Karpas-422 (cell line): ENCODE data around the gene UBE3C.

- PRO-cap, result no peak
- RAMPAGE, long total RNA, result no peak
These were observed 76.6 kb downstream of the INSIG1 start for GRCh38 chr7:155374320-155374670.

GRCh38 chr7:155414689-155414961 is 43.3 kb upstream of the EN2 start:
- PRO-cap, result no peak
- RAMPAGE, long total RNA, result no peak

GRCh38 chr7:155449112-155449705 is 8.7 kb upstream of the EN2 start:
- PRO-cap, result no peak
- RAMPAGE, long total RNA, result no peak

DNA sequence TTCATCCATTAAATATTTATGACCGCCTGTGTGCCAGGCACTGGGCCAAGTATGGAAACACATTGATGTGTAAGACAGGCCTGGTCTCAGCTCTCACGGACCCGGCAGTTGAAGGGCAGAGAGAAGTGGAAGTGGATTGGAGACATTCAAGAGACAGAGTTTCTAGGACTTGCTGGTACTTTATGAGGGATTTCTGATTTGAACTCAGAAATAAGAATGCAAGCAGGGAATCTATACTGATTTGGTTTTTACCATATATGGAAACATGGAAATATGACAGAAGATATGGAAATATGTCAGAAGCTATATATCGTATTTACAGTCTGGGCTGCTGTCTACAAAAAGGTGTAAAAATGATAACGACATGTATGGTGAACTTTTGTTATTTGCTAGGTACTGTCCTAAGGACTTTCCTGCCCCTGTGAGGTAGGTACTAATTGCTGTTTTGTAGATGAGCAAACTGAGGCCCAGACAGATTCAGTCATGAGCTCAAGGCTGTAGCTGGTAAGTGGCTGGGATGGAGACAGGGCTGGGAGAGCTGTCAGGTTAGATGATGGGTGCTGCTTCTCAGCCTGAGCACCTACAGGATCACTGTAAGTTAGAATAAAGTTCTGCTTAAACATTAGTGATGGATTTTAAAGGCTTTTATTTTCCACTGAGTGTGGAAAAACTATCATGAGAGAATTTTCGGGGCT is 82.0 kb downstream of the SHH start:
- PRO-cap, result no peak
- RAMPAGE, long total RNA, result no peak

GRCh38 chr7:155763491-155764090 is 48.7 kb downstream of the SHH start:
- PRO-cap, result no peak
- RAMPAGE, long total RNA, result no peak

DNA sequence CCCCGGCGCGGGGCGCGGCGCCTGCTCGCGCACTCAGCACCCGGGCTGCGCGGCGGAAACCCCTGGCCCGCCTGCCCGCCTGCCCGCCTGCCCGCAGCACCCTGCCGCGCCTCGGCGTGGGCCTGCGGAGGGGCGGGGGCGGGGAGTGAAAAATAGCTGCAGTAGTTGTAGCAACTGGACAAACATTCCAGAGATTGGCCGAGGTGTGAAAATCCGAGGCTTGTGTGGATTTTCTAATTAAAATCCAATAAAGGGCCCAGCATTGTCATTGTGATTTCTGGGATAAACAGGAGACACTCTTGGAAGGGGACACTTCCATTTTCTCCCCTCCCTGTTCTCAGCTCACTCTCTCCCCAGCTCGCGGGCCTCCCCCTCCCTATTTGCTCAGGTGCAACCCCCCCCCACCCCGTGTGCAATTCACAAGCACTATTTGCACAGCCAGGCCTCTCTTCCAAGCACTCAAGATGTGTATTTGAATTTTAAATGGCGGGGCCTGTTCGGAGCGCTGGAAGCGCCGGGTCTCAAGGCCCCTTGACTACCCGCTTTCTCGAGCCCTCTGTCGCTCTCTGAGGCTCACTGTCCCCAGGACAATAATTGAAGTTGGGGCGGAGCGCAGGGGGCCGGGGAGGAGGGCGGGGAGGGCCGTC is 8.0 kb downstream of the SHH start:
- PRO-cap, result no peak
- RAMPAGE, long total RNA, result no peak

DNA sequence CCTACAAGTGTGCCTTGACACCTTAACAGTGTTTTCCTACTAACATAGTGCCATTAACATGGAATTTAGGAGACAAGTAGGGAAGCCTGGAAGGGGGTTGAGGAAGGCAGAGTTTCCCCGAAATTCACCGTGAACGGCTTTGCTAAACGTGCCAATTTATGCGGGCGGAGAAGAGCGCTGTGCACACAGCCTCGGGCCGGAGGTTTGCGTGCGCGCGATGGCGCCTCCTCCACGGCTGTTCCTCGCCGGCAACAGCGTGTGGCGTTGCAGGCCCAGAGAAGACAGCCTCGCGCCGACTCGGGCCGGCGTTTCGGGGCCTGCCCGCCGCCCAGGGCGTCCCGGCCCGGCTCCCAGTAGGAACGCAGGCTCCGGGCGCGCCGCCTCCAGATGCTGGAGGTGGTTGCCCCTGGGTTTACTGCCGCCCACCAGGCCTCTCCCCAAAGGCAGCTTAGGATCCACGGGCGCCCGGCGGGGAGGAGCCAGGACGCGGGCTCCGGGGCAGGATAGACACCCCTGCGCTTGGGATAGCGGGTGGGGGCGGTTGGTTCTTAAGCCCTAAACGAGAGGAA is 6.8 kb downstream of the SHH start:
- PRO-cap, result no peak
- RAMPAGE, long total RNA, result no peak

DNA sequence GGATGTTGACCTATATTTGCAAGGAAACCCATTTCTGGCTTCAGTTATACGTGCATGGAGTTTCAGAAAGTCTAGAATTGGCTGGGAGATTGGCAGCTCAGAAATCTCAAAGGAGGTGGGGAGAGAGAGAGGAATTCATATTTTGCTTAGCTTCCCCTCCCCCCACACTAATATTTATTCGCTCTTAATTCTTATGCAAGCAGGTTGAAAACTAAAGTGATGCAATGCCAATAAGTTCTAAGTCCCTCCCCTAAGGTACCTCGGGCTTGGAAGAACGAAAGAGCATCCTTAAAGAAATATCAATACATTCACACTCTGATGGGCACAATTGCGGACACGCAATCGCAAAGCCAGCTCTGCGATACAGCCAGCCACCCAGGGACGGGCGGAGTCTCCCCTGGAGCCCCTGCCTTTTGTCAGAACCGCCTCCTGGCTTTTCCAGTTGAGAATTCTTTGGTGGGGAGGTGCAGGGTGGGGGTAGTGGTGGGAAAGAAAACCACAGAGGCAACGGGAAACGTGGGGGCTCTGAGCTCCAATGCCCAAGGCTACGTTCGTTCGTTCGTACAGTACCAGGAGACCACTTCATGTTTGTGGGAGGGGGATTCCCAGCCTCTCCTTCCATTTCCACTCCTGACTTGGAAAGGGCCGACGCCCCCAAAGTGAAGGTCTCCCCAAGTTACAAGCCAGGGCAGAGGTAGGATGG is 1.3 kb downstream of the SHH start:
- PRO-cap, result no peak
- RAMPAGE, long total RNA, result no peak

GRCh38 chr7:155811540-155811939 is 723 bp downstream of the SHH start:
- PRO-cap, result no peak
- RAMPAGE, long total RNA, result no peak

DNA sequence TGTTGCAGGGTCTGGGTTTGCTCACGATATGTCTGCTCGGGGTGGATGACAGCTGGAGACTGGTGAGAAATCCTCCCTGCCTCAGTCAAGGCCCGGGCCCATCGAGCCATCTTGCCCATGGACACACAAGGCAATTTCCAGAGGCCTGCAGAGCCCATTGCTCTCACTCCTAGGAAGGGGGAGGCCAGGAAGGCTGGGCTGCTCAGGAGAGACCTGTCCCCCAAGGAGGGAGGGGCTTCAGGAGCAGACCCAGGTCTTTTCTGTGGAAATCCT is 391.7 kb upstream of the SHH start:
- PRO-cap, result no peak
- RAMPAGE, long total RNA, result no peak

DNA sequence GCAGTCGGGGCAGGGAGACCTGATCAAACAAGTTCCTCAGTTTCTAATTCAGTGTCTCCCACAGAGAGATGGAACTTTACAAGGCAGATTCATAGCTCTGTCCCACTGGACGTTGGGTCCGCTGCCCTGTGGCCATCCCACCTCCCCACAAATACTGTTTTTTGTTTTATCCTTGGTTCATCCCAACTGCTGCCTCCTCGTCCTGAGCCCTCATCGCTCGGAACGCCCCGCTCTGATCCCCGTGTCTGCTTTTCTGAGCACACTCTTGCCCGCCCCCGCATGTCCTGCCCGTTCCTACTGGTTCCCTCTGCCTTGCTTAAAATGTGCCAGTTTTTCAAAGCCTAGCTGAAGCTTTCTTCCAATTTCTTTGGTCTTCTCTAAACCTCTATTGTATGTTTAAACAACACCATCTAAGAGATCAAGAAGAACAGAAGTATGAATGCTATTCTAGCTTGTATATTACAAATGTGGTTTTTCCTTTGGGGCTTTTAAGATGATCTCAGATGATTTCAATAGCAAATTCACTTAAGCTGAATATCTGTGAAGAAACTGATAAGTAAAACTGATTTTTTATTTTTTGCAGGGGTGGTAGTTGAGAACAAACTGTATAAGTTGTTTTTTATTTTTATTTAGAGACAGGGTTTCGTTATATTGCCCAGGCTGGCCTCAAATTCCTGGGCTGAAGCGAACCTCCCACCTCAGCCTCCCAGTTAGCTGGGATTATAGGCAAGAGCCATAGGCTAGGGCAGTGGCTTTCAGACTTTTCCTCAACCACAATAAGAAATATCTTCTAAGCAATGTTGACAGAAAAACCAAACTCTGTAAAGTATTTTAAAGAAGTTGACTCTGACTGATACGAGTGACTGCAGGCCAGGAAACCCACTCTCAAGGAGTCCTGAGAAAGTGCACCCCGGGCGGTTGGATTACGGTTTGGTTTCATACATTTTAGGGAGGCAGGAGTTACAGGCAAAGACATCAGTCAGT is 19.6 kb downstream of the RNF32 start:
- PRO-cap, result no peak
- RAMPAGE, long total RNA, result no peak

DNA sequence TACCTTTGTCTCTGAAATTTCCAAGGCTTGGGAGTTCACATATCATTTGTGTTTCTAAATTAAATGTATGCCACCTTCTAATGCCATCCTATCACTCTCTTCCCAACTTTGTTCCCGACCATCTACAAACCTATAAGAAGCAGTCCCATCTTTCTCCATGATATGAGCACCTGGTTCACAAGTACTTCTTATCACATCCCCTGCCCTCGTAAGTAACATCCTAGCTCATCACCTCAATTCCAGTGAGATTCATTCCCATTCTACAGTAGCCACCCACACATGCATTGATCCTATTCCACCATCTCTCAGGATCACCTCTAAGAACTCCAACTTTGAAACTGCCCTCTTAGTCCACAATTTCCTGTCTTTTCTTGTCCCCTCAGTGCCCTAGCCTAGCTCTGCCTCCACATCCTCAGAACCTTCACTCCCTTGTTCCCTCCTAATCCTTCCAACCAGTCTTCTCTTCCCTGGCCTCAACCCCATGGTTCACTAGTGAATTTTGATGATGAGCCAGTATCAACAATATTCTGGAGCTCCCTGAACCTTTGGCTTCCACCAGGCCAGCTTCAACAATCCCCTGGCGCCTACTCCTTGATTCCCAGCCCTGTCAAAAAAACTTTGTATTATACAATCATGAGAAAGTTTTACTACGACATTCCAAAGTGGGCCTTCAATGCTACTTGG is 116.6 kb downstream of the LMBR1 start:
- PRO-cap, result no peak
- RAMPAGE, long total RNA, result no peak

- PRO-cap, result bidirectional peak, plus-strand start at chr7:156892799, minus-strand start at chr7:156892688
- RAMPAGE, long total RNA, result no peak
These were observed 801 bp downstream of the LMBR1 start for GRCh38 chr7:156891873-156892891.

- PRO-cap, result no peak
- RAMPAGE, long total RNA, result no peak
These were observed 747 bp upstream of the NOM1 start for GRCh38 chr7:156948641-156949289.

- PRO-cap, result no peak
- RAMPAGE, long total RNA, result no peak
These were observed 6.6 kb downstream of the MNX1 start for GRCh38 chr7:157003549-157004639.

- PRO-cap, result no peak
- RAMPAGE, long total RNA, result no peak
These were observed 3.5 kb upstream of the MNX1 start for GRCh38 chr7:157013921-157014335.

GRCh38 chr7:157138100-157139043 is at the start of gene UBE3C:
Gene UBE3C, plus strand, starts transcription at chr7:157138926.
- PRO-cap, result bidirectional peak, plus-strand start at chr7:157138981, minus-strand start at chr7:157138628
- RAMPAGE, long total RNA, result no peak

GRCh38 chr7:157140082-157140640 is 1.4 kb downstream of the UBE3C start:
- PRO-cap, result no peak
- RAMPAGE, long total RNA, result no peak

- PRO-cap, result no peak
- RAMPAGE, long total RNA, result no peak
These were observed 30.0 kb downstream of the UBE3C start for GRCh38 chr7:157168751-157169130.

GRCh38 chr7:157192090-157192629 is 53.4 kb downstream of the UBE3C start:
- PRO-cap, result no peak
- RAMPAGE, long total RNA, result no peak